Endothelial cell (in vitro differentiated cells): ENCODE results near the genes CFAP107 and PRAMEF11.

DNA sequence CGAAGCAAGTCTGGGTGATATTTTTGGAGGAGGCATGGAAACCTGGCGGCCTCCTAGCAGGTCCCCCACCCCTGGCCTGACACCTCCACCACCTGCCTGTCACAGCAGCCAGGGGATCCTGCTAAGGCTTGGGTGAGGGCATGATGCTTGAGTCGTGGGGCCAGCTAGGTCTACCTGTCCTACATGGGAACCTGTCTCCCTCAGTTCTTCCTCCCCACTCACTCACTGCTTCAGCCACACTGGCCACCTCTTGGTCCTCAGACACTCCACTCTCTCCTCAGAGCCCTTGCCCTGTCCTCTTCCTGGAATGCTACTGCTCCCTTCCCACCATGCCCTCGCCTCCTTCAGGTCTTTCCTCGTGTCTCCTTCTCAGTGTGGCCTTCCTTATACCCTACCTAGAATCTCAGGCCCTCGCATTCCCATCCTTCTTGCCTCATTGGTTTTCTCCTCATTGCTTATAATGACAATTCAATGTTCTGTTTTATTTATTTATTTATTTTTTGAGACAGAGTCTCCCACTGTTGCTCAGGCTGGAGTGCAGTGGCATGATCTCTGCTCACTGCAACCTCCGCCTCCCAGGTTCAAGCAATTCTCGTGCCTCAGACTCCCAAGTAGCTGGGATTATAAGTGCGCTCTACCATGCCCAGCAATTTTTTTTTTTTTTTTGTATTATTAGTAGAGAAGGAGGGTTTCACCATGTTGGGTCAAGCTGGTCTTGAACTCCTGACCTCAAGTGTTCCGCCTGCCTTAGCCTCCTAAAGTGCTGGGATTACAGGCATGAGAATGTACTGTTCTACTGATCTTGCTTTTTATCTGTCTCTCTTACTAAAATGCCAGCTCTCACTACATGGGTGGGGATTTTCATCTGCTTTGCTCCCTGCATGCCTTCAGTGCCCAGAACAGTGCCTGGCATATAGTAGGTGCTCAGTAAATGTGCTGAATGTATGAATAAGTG, 8.1 kb downstream of the DHRS3 start:
- PRO-cap, result no peak

DNA sequence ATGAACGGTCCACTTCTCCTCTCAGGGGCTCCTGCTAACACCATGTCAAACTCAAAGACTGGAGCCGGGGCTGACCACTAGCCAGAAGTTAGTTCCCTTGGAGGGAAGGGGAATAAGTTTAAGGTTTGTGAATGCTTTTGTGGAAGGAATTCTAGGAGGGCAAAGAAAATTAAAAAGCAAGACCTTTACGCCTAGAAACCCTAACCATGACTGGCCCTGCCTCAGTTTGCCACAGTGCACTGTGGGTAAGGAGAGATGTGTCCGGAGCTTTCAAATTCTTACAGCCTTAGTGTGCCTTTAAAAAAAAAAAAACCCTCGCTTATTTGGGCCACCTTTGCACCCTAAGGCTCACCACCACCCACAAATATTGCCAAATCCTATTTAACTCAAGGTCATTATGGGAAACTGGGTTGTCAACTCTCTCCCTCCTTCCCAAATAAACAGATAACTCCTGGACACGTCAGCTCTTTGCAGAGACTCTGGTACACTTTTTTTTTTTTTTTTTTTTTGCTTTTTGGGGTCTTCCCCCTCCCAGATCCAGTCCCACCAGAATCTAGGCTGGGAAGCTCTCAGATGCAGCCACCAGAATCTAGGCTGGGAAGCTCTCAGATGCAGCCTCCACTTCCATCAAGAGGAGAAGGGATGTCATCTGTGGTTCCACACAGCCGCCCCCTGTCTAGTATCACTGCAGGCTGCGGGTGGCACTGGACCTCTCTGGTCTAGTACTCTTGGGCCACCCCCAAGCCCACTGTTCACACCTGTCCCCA, 3.6 kb downstream of the DHRS3 start:
- PRO-cap, result no peak

DNA sequence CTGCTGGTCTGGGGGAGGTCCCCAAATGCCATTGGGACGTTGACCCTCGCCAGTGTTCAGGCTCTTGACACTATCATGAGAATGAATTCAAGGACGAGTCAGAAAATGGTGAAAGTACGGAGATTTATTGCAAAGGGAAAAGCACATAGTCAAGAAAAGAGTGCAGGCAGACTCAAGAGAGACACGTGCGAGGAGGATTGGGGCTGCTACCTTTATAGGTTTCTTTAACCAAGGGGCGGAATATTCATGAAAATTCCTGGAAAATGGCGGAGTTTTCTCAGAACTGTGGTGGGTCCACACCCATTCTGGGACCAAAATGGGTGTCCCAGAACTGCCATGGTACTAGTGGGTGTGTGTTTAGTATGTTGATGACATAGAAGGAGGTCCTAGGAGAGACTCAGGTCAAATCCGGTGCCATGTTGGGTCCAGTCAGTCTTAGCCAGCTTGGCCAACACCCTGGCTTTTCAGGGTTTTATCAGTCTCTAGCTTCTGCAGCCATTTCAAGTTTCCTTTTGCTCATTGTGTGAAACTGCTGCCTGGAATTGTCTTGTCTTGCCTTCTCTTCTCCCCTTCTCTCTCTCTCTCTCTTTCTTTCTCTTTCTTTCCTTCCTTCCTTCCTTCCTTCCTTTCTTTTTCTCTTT, 13.7 kb downstream of the AADACL4 start:
- PRO-cap, result no peak

DNA sequence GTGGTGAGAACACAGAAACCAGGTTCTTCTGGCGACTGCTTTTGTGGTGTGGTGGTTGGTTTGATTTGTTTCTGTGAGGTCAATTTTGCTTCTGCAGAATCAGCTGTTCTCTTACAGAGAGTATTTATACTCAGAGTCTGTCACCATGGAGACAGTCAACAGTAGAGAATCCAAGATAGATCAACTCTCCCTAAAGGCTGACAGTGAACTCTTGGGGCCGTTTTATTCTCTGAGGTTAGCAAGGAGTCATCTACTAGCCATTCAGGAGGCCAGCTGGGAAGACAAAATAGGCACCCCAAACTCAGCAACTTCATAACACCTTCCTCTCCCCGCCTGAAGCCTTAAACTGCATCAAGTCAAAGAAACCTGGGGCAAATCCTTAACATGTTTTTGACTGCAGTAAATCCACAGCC, at the start of gene CFAP107:
Gene CFAP107, plus strand, starts transcription at position 154 of the 413 bp plus-strand sequence.
- PRO-cap, result no peak

DNA sequence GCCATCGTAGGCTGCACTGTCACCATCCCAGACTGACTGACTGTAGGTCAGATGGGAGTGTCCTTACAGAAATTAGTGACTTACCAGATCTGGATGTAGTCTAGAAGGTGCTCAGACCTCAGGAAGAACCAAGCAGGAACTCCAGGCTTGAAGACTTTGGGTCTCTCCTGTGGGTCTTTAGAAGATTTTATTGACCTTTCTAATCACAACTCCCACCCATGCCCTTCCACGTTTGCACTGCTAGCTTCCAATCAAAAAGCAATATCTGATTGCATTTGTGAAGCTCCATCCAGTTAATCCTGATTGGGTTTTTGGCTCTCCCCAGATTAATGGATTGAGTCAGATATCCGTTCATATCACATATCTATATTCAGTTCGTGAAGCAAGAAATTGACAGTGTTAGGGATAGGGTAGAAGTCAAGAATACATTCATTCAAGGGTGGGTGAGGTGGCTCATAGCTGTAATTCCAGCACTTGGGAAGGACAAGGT, at the start of gene PRAMEF11:
Gene PRAMEF11, minus strand, starts transcription at position 139 of the 490 bp plus-strand sequence.
- PRO-cap, result no peak

GRCh38 chr1:13512765-13513557, 842 bp downstream of the LRRC38 start:
- PRO-cap, result no peak

- PRO-cap, result no peak
Measured at GRCh38 chr1:13732888-13733703, 33.1 kb downstream of the PRDM2 start.

- PRO-cap, result no peak
Measured at GRCh38 chr1:13772971-13773406, 73.0 kb downstream of the PRDM2 start.

GRCh38 chr1:13778161-13778939, 78.4 kb downstream of the PRDM2 start:
- PRO-cap, result no peak

DNA sequence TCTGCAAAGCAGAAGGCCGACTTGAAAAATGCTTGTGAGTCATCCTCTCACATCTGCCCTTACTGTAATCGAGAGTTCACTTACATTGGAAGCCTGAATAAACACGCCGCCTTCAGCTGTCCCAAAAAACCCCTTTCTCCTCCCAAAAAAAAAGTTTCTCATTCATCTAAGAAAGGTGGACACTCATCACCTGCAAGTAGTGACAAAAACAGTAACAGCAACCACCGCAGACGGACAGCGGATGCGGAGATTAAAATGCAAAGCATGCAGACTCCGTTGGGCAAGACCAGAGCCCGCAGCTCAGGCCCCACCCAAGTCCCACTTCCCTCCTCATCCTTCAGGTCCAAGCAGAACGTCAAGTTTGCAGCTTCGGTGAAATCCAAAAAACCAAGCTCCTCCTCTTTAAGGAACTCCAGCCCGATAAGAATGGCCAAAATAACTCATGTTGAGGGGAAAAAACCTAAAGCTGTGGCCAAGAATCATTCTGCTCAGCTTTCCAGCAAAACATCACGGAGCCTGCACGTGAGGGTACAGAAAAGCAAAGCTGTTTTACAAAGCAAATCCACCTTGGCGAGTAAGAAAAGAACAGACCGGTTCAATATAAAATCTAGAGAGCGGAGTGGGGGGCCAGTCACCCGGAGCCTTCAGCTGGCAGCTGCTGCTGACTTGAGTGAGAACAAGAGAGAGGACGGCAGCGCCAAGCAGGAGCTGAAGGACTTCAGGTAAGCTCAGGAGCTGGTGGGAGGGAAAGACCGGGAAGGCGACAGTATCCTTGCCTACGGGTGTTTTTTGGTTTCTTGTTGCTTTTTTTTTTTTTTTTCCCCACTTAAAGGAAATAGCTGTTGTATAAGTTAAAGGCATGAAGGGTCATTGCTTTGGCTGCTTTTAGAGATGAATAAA, 82.4 kb downstream of the PRDM2 start:
- PRO-cap, result unidirectional peak, plus-strand start at position 608 of the sequence

DNA sequence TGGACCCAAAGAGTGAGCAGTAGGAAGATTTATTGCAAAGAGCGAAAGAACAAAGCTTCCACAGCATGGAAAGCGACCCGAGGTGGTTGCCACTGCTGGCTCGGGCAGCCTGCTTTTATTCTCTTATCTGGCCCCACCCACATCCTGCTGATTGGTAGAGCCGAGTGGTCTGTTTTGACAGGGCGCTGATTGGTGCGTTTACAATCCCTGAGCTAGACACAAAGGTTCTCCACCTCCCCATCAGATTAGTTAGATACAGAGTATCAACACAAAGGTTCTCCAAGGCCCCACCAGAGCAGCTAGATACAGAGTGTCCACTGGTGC, 282.4 kb downstream of the PRDM2 start:
- PRO-cap, result no peak

DNA sequence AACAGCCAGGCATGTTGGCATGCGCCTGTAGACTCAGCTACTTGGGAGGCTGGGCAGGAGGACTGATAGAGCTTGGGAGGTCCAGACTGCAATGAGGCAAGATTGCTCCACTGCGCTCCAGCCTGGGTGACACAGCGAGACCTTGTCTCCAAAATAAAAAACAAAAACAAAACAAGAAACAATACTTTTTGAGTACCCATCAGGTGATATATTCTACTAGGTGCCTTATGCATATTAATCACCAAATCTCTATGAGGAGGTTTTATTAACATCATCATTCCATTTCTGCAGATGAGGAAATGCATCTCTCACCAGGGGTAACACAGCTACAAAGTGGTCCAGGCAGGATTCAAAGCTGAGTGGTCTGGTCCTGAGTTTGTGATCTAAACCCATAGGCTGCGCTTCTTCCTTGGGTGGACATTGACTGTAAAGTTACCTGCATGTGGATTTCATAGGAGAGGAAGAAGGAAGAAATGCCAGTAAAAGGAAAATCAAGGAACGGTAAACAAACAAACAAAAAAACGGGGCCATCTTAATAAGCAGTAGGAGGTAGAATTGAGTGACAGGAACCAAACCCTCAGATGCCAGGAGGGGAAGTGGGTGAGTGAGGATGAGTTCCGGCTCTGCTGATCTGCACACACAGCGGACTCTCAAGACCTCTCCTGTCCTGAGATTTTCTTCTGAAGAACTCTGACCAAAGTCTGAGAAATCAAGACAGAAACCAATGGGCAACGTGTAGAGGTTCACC, 323.4 kb downstream of the PRDM2 start:
- PRO-cap, result no peak

DNA sequence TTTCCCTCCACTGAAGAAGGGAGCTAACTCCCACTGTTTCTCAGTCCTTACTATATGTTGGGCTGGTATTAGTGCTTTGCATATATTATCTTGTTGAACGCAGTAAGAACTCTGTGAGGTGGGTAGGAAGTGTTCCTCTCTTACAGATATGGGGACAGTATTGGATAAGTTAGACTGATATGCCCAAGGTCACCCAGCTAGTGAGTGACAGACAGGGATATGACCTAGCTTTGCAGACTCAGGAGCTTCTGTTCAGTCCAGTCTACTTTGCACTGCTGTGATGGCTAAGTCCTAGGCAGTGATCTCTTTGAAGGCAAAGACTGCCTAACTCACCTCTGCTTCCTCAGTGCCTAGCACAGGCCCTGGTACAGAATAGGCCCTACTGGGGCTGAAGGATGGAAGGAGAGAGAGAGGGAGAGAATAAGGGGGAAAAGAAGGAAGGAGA, 203.8 kb upstream of the KAZN start:
- PRO-cap, result no peak

- PRO-cap, result bidirectional peak, plus-strand start at chr1:14943187, minus-strand start at chr1:14942969
Measured at GRCh38 chr1:14943106-14943624, 210.4 kb upstream of the TMEM51 start.

GRCh38 chr1:15151316-15151888, 2.1 kb upstream of the TMEM51 start:
- PRO-cap, result bidirectional peak, plus-strand start at chr1:15151695, minus-strand start at chr1:15151442

GRCh38 chr1:15153861-15154024, 196 bp downstream of the TMEM51 start:
- PRO-cap, result no peak

GRCh38 chr1:15207961-15208242, 39.1 kb upstream of the FHAD1 start:
- PRO-cap, result no peak

DNA sequence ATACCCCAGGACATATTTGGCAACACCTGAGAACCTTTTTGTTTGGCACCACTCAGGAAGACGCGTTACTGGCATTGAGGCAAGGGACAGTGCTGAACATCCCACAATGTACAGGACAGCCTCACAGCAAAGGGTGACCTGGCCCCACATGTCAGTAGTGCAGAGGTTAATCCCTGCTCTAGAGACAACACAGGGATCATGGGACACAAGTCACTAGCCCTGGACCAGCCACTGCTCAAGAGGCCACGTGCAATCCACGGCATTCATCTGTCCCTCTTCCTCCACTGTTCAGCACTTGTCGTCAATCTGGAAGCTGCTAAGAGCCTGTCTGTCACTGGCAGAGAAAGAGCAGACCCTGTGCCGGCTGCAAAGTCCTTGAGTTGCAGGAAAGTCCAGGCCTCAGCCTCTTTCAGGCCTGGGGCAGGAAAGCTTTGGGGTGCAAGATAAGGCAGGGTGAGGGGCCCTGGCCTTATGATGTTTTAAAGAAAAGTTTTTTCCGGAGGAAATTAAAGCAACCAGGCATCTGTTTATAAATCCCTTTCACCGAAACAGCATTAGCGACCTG, 16.7 kb downstream of the CELA2B start:
- PRO-cap, result no peak

GRCh38 chr1:15507516-15508296, 16.3 kb downstream of the CASP9 start:
- PRO-cap, result no peak

GRCh38 chr1:15578812-15579380, 6.0 kb downstream of the AGMAT start:
- PRO-cap, result no peak